Umbilical cord (tissue), 2 donors: ENCODE measurements around the genes KRTAP5-9 and ANAPC15.

DNA sequence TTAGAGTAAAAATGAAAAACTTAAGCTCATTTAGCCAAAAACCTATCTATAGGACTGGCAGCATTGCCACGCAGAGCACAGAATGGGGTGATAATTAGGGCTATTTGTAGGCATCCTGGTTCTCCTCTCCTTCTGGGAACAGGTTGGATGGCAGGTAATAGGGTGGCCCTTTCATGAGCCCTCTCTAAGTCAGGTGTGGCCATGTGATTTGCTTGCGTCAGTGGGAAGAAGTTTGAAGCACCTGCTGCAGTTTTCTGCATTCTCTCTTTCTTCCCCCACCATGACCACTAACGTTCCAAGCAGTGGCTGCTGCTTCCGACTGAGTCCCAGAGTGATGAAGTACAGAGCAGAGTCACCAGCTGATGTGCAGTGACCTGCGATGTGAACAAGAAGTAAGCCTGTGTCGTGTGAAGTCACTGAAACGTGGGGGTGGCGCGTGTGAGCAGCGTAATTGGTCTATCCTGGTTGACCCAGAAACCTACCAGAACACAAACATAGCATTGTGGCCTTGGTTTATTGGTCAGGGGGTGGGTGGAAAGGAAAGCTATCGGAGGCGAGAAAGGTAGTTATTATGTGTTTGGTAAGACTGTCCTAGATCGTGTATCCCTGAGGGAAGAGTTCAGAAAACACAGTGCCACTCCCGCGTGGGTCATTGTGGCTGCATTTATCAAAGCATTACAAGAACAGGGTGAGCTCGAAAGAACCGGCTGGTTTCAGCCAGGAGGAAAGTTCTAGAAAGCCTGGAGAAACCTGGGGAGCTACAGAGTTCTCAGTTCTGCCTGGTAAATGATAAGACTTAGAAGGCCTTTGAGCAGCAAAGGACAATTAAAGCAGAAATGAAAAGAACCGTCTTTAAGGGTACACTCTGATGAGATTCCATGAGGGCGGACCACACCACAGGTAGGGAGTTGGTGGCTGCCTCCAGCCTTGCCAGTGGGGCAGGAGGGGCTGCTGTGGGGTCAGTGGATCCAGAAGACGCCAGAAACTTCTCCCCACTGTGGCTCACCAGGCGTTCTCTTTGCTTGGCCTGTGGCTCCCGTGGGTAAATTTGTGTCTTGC, 3.6 kb downstream of the KRTAP5-7 start:
- RAMPAGE, long total RNA: no peak

DNA sequence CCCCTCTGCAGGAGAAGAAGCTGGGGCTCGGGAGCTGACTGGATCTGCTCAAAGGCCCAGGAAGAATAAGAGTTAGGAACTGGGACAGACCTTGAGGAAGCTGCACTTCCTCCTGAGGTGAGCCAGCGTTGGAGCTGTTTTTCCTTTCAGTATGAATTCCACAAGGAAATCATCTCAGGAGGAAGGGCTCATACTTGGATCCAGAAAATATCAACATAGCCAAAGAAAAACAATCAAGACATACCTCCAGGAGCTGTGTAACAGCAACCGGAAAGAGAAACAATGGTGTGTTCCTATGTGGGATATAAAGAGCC, at the start of gene KRTAP5-9:
Gene KRTAP5-9, plus strand, starts transcription at position 154 of the 314 bp plus-strand sequence.
- RAMPAGE, long total RNA: no peak

DNA sequence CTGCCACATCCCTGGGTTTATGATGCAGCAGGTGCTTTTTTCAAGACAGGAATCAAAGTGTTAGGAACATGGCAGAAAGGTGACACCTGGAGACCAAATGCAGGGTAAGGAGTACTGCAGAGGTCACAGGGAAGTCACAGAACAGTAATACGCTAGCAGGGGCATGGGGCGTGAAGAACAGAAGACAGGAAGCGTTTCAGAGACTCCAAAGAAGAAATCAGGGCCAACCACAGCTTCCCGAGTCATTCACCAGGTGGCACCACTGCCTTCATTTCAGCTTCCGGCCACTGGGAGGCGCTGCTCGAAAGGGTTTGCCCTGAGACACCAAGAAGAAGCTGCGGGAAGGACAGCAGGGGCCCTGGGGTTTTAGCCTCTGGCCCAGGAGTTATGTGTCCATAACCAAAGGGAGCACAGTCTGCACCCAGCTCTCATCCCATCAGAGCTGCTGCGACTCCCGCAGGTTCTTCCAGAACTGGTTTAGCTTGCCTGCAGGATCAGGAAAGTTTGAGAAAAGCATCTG, 32.7 kb upstream of the DEFB108B start:
- RAMPAGE, long total RNA: no peak

DNA sequence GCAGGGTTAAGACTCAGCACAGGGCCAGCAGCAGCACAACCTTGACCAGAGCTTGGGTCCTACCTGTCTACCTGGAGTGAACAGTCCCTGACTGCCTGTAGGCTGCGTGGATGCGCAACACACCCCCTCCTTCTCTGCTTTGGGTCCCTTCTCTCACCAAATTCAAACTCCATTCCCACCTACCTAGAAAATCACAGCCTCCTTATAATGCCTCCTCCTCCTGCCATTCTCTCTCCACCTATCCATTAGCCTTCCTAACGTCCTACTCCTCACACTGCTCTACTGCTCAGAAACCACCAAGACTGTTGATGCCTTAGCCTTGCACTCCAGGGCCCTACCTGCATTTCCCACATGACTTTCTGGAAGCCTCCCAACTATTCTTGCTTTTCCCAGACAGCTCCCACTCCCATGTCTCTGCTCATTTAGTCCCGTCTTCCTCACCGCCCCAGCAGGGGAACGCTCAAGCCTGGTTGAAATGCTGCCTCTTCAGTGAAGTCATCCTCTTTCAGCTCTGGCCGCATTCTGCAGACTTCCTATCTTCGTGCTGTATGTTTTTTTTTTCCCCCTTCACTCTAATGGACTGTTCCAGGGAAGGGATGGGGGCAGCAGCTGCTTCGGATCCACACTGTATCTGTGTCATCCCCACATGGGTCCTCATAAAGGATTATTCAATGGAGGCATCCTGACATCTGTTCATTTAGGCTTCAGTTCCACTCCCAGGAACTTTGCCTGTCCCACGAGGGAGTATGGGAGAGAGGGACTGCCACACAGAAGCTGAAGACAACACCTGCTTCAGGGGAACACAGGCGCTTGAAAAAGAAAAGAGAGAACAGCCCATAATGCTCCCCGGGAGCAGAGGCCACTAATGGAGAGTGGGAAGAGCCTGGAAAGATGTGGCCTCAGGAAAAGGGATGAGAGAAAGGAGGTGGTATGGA, 3.4 kb downstream of the IL18BP start:
- RAMPAGE, long total RNA: no peak

DNA sequence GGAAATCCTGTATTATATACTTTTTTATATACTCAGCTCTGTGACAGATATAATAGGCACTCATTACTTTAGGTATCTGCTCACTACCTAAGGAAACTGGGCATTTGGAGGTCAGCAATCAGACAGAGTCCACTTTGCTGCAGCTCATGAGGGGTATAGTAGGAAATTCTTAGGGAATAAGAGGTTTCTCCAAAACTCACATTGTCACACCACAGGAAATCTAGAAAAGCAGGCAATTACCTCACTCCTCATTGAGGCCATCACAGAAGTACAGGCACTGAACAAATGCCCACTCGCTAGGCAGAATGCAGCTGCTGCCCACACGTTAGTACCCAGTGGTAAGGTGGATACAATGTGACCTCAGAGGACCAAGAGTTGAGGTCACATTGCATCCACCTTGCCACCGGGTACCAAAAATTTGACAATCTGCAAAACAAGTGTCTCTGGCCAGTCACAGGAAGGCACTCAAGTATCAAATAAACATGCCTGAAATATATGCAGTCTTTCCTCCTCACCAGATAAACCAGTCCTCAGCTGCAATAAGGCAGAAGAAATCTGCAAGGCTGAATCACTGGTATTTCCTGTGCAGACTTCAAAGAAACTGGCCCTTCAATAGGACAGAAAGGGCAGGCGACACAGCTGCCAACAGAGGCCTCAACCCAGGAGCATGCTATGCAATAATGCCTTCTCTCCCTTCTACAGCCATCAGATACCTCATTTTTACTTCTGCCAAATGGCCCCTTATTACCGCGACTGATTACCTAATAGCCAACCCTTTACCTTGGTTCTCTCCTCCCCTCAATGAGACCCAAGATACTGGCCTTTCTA, 8.2 kb downstream of the NUMA1 start:
- RAMPAGE, long total RNA: no peak

DNA sequence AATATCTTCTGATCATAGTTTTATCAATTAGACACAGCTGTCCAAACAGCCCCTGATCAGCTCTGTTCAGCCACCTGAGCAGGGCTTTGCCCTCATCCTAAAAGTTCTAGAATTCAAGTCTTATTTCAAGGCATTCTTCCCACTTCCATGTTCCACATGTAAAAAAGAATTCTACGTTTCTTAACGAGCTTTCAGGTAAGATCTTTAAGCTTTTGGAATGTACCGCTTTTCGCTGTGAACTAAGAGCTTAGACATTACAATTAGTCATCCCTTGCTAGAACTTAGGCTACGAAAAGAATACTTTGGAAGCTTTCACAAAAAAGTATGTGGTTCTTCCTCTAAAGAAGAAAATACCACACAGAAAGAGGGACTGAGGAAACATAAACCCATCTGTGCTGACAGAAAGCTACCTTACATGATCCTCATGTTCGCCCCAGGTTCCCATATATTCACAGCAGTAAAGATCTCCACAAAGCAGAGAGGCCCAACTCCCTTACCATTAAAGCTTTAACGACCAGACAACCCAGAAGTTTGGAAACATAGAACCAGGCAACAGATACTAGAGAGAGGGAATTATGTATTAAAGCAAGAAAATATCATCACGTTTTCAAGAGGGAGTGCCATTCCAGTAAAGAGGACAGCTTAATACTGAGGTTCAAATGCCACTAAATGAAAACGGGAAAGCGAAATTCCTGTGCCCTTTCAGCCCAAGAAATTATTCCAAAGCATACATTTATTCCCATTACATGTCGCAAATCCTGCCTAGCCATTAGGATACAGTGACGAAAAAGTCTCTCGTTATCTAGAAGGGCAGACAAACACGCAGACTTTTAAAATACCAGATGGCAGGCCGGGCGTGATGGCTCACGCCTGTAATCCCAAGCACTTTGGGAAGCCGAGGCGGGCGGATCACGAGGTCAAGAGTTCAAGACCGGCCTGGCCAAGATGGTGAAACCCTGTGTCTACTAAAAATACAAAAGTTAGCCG, 1.6 kb downstream of the NUMA1 start:
- RAMPAGE, long total RNA: no peak

GRCh38 chr11:72111561-72111900, 964 bp downstream of the ANAPC15 start:
- RAMPAGE, long total RNA: no peak

- RAMPAGE, long total RNA: start-site peak on the minus strand at chr11:72112655-72112780, 193 and 98 reads in 2 replicates
Measured at GRCh38 chr11:72111901-72112966, at the start of gene ANAPC15. TSS of gene ANAPC15 (minus strand) at chr11:72112695.

GRCh38 chr11:72208123-72208744, 8.4 kb upstream of the FOLR2 start:
- RAMPAGE, long total RNA: no peak

GRCh38 chr11:72635649-72636411, 38.4 kb downstream of the PDE2A start:
- RAMPAGE, long total RNA: no peak

DNA sequence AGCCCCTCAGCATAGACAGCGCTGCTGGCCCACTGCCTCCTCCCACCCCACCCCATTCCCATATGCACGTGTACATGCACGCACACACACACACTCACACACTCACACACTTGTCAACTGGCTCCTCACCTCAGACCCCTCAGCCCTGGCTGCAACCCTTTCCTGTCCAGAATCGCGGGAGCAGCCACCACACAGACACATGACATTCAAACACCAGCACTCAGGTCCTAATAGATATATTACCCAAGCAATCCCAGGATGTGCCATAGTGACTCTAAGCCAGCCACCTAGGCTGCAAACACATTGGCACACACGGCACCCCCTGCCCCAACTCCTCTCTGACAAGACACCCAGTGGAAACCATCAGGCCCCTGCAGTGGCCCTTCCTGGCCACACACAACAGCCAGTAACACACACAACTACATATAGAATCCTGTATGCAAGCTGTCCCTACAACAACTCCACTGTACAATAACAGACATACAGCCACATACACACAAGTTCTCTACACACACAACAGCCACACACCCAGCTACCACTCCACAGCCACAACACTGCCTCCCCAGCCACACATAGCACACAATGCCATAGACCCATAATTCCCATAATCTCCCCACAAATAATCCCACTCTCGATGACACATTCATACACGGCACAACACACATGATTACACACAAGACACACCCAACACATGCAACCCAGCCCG, 33.7 kb downstream of the PDE2A start:
- RAMPAGE, long total RNA: no peak

- RAMPAGE, long total RNA: no peak
Measured at GRCh38 chr11:72675956-72677077, 2.1 kb upstream of the PDE2A start.

DNA sequence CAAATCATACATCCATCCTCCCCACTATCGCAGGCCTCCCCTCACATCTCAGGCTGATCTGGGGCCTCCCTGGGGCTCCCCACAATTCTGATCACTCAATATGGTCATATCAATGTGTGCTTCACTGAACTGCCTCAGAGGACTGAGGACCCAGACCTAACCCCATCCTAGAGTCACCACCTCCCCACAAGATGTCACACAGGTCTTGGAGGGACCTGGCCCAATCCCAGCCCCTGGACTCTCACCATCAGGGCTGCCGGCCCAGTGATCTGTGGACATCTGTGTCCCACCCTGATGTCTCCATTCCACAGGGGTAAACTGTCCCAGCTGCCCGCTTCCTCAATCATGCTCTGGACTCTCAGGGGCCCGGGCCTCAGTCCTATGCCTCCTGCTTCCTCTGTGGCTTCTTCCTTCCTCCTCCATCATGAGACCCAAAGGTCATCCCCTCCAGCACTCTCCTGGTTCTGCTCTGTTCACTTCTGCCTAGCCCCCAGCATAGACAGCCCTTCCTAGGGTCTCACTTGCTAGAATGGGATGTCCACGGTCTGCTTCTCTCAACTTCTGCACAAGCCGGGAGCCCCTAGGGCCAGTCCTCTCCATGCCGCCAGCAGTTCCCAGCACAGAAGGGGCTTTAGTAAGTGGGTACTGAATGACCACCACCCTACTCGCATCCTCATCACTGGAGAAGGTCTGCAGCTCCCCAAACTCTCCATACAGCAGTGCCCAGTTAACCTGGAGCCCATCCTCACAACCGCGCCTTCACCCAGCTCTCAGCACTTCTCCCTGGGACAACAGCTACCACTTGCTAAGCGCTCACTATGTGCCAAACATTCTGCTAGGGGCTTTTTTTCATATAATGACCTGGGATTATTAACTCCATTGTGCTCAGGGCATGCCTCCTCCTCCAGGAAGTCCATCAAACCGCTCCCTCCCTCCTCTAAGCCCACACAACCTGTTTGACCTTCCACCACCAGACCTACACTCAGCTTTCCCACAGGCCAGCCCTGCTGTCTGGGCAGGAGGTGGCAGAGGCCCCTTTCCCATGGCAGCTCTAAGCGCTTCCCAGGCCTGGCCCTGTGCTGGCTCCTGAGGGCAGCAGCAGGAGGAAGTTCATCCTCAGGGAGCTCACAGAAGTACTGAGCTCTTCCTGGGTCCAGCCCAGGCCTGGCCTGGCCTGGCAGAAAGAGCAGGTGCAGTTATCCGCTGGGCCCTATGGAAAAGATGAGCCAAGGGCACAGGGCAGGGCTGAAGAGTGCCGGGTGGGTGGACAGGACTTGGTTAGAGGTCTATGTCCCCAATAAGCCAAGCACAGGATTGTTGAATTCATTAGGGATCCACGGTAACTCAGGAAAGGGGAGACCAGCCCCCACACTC, 31.8 kb downstream of the ARAP1 start:
- RAMPAGE, long total RNA: no peak

DNA sequence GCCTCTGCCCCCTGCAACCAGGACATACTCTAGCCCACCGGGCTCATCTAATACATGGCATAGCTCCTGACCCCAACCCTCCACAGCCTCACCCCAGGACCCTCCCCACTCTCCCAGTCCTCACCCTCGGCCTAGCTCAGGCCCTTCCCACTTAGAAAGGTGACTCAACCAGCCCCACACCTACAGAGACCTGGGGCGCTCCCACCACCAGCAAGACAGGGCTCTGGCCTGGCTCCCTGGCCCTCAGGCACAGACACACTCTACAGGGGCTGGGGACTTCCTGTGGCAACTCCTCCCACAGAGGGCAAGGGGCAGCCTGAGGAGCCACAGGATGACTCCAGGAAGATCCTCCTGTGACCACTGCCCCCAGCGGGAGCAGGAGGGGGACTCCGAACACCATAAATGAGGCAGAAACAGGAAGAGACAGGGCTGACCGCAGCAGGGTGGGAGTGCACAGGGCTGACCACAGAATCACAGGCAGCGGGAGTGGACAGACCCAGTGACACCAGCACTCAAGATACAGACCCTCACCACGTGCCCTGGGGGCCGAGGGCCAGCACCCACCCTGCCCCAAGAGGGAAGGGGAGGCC, 10.9 kb downstream of the ARAP1 start:
- RAMPAGE, long total RNA: no peak

GRCh38 chr11:72743920-72744337, 8.3 kb downstream of the ARAP1 start:
- RAMPAGE, long total RNA: no peak

DNA sequence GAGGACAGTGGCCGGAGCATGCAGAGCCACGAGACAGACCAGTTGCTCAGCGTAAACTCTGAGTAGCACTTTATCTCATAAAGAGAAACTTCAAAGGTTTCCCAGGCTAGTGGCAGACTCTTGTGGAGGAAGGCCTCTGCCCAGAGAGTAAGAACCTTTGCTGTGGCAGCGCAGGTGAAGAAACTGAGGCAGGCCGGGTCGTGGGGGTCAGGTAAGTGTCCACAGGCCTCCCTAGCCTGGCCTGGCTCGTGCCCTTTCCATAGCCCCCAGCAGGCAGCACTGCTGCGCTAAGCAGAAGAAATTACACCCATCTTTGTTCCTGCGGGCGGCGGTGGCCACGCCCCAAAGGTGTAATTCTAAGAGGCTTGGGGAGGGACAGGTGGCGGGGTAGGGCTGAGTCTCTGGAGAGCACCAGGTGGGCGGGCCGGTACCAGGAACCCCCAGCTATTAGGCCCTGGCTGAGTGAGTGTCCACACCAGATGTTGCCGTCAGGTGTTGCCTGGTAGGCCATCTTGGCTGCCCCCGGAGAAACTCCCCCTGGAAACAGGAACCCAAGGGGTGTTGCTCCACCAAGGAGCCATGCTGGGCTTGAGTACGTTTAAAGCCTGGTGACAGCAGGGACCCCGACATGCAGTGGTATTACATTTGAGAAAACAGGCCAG, 12.2 kb upstream of the ARAP1 start:
- RAMPAGE, long total RNA: no peak

DNA sequence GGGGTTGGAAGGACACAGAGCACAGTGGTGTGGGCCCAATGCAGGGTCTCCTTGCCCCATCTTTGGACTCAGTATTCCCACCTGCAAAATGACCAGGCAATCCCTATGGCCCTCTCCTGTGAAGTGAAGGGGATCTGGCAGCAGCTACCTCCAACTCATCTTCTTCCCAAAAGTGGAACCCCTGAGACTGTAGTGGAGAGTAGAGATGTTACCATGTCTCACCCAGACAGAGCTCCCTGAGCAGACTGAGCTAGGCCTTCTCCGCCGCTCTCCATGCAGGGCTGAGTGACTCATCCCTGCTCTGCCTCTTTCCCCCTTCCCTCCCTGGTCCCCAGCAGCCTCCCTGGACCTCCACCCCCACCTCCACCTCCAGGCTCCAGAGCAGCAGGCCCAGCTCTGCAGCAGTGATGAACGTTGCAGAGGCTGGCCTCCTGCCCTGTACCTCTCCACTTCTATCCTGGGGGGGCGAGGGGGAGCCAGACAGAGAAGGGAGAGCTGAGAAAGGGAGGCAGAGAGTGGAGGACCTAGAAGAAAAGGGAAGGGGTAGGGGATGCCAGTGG, 19.2 kb upstream of the ARAP1 start:
- RAMPAGE, long total RNA: no peak

GRCh38 chr11:72772626-72773203, 20.5 kb upstream of the ARAP1 start:
- RAMPAGE, long total RNA: no peak

DNA sequence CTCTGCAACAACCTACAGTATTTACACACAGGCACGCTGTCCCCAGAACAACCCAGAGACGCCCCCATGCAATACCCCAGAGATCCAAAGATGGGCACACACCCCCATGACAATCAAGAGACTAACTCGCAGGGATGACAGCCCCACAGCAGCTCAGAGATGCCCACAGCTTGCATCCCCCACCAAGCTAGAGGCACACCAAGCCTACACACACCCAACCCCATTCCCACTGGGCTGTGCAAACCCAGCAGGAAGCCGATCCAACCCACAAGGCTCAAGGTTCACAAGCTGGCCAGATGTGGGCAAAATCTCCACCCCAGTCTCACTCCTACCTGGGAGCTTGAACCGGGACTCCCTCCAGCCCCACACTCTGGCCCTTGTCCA, 11.7 kb downstream of the STARD10 start:
- RAMPAGE, long total RNA: no peak

- RAMPAGE, long total RNA: no peak
Measured at GRCh38 chr11:72787027-72788146, 6.5 kb downstream of the STARD10 start.